ENCODE data around the gene PRKCE.

DNA sequence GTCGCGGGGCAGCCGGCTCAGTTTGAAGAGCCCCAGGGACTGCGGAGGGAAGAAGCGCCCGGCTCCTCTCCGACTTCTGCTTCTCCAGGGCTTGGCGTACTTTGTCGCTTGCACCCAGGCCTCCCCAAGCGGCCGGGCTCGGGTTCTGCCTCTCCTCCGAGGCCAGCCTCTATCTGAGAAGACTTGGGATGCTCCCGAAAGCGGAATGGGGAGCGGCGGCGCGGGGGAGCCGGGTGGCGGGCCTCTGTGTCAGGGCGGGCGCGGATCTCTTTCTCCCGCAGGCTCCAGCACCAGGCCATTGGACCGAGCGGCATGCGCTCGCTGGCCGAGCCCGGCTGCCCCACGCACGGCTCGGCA, 2.8 kb downstream of the SIX3 start:
- PRO-cap, result unidirectional peak, plus-strand start at position 127 of the sequence

DNA sequence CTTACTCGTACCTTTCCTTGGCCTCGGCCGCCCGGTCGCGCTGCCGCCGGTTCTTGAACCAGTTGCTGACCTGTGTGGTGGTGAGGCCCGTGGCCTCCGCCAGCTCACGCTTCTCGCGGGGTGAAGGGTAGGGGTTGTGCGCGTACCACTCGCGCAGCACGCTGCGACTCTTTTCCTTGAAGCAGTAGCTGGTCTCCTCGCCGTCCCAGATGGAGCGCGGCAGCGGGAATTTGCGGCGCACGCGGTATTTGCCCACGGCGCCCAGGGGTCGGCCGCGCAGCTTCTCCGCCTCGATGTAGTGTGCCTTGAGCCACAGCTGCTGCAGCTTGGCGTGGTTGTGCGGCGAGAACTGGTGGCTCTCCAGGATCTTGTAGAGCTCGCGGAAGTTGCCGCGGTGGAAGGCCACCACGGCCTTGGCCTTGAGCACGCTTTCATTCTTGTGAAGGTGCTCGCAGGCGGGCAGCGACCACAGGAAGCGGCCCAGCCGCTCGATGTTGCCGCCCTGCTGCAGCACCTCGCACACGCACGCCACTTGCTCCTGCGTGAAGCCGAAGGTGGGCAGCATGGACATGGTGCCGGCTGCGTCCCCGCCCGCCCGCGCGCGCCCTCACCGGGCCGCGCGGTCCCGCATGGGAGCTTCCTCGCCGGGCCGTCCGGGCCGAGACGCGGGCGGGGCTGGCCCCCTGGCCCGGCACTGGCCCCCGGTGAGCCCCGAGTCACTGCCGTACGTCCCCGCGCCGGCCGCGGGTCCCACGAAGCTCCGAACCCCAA, 527 bp downstream of the SIX2 start:
- PRO-cap, result no peak

DNA sequence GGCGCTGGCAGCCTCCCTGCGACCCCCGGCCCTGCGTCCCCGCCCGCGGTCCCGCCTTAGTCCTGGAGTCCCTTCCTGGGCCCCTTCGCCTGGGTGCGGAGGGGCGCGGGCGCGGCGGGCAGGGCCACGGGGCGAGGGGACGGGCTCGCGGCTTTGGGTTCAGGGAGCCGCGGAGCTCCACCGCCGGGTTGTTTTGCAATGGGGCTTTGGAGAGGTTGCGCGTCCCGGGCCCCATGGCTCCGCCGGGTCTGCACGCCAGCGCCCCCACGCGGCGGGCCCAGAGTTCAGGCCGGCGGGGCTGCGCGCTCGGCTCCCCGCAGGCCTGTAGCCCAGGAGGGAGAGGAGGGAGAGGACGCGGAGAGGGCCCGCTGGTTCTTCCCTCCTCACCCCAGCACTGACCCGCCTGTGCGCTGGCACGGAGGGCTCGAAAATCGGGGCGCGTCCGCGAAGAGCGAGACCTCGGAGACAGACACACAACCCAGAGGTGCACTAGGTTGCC, 4.8 kb upstream of the SIX2 start:
- PRO-cap, result no peak

DNA sequence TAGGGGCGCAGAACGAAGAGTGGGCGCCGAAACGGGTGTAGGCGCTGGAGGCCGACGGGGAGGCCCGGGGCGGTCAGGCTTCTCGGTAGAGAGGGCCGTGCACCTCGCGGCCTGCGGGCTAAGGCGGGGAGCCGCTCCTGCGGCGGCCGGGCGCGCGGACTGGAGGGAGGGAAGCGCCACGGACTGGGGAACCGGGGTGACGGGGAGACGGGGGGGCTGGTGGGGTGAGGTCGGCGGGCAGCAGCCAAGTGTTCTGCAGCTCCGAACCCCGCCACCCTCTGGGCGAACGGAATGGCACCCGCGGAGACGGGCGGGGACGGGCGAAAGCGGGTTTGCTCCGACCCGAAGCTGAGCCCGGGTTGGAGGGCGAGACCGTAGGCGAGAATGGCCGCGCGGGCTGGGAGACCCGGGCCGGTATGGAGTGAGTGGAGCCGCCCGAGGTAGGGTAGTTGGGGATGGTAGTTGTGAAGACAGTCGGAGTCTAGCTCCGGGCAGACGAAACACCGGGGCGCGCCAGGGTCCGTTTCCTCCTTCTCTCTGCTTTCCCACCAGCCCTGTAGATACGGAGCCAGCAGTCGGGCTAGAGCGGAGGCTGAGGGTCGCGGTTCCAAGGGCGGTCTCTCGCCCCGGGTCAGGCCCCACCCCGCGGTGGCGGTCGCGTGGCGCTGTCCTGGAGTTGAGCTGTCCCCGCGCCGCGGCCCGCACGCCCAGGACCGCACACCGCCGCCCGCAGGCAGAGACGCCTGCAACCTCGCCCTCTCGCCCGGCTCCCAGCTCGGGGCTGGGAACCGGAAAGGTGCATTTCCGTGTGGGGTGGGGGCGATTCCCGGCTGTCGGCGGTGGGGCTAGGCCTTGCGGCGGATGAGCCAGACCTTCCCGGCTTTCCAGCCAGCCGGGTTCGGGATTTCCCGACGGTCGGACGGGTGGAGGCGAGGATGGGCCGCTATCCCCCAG, 160.3 kb upstream of the SIX2 start:
- PRO-cap, result unidirectional peak, plus-strand start at position 823 of the sequence

GRCh38 chr2:45433189-45434000, 177.7 kb downstream of the SRBD1 start:
- PRO-cap, result no peak

DNA sequence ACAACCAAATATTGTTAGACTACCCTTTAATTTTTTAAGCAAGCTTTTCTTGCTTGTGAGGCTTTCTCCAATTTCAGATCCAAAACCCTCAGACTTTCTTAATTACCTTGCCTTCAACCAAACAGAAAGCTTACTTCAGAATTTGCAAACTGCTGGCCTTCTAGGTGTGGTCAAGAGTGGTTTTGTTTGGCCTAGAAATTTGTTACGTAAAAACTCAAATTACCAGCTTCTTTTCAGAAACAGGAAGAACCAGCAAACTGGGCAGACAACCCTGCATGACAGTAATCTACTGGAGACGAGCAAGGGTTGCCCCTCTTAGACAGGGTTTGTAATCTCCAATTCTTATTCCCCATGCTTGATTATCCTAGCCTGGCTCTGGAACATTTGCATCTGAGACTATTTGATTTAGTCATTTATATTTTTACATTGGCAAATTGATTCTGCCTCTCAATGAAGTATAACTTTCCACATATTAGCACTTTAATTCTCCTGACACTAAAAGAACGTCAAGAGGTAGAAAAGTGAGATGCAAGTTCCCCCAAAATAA, 27.0 kb downstream of the SRBD1 start:
- PRO-cap, result no peak

- PRO-cap, result bidirectional peak, plus-strand start at chr2:45651151, minus-strand start at chr2:45650999
Observed at GRCh38 chr2:45651067-45651408, 437 bp upstream of the PRKCE start.

DNA sequence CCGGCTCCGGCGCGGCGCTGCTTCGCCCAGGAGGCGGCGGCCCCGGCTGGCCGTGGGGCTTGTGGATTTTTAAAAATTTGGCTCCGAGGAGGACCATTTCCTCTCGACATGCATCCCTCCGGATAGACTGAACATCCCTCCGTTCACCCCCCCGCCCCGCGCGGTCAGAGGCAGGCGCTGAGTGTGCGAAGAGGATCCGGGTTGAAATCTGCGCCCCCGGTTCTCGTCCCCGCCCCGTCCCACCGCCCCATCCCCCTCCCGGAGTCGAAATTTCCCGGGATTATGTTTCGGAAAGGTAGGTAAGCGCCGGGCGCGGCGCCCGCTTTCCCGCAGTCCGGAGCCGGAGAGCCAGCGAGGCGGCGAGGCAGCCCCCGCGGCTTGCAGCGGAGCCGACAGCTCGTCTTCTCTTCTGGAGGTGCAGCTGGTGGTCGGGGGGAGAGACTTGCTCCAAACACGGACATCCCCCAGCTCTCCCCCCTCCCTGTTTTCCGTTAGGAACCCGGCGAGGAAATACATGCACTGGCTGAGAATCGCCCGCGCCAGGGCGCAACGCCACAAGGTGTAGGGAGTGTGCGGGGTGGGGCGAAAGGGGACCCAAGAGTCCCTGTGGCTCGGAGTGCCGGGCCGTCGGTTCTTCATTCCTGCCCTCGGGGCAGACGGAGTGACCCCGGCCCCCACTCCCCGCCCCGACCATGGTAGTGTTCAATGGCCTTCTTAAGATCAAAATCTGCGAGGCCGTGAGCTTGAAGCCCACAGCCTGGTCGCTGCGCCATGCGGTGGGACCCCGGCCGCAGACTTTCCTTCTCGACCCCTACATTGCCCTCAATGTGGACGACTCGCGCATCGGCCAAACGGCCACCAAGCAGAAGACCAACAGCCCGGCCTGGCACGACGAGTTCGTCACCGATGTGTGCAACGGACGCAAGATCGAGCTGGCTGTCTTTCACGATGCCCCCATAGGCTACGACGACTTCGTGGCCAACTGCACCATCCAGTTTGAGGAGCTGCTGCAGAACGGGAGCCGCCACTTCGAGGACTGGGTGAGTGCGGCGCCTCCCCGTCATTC, at the start of gene PRKCE:
Gene PRKCE (plus strand): TSS at position 267 of the 1,066 bp plus-strand sequence.
- PRO-cap, result bidirectional peak, plus-strand start at position 332 of the sequence, minus-strand start at position 166 of the sequence

- PRO-cap, result no peak
Observed at GRCh38 chr2:45786808-45787368, 135.4 kb downstream of the PRKCE start.

DNA sequence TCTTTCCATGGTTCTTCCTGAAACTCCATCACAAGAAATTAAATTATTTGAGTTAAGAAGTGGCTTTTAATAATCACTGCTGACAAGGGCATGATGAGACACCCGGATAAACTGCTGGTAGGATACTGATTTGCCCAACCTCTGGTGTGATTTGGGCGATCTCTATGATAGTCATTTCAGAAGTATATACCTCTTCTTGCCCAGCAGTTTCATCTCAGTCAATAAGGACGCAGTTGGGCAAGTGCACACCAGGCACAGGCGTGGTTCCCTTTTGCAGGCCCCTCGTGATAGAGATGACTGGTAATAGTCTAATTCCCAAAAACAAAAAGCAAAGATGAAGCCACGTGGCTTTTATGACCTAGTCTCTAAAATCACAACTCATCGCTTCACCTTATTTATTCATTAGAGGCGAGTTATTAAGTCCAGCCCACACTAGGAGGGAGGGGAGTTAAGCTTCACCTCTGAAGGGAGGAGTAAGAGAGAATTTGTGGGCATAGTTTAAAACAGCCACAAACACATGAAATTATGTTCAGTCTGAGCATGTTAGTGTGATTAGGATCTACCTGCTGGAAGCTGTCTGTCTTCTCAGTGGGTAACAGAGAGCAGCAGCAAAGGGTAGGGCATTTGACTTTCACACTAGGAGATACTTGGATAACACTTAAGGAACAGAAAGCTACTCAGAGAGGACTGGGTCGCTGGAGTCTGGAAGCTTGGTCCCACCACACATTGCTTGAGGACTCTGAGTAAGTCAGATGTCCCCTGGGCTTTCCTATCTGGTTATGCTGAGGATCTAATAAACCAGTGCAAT, 246.5 kb downstream of the PRKCE start:
- PRO-cap, result no peak

GRCh38 chr2:45993357-45993999, 303.7 kb upstream of the EPAS1 start:
- PRO-cap, result no peak

DNA sequence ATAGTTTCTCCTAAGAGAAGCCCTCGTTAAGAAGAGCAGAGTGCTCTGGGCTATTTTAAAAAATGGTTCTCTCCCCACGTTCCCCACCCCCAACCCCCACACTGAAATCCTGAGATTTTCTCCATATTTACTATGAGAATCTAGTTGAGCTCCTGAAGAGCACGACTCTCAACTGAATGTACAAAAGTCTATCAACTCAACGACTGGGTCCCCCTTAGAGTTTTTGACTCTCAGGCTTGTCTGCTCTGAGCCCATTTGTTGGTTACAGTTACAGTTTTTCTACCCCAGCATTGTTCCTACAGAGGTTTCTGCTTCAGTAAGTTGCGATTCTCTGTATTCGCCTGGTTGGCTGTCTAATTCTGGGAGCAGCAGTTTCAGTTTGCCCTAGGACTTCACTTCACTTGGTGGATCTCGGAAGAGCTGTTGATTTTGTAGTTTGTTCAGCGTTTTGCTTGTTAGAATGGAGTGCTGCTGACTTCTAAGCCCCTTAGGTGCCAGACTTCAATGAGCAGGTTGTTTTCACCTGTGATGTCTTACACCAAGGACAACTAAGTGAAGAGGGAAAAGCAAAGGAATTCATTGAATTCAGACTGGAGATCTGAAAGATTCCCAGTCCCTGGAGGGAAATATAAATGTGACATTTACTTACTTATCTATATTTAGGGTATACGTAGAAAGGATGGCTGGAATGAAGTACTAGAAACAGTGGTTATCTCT, 296.6 kb upstream of the EPAS1 start:
- PRO-cap, result no peak

- PRO-cap, result no peak
Observed at GRCh38 chr2:46049840-46050571, 247.2 kb upstream of the EPAS1 start.

DNA sequence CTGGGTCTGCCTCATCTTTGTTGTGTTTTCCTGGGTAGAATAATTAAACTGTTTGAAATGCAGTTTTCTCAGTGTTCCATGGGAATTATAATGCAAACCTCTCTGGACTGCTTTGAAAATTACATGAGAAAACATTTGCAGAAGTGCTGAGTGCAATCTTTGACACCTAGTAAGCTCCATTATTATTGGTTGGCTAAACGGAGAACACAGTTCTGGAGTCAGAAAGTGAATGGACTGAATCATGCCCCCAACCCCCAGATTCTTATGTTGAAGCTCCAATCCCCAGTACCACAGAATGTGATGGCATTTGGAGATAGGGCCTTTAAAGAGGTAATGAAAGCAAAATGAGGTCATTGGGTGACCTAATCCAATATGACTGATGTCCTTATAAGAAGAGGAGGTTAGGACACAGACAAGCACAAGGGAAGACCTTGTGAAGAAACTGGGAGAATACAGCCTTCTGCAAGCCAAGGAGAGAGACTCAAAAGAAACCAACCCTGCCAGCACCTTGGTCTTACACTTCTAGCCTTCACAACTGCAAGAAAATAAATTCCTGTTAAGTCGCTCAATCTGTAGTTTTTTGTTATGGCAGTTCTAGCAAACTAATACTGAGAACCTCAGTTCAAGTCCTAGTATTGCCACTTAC, 200.9 kb upstream of the EPAS1 start:
- PRO-cap, result no peak

GRCh38 chr2:46097583-46098288, 199.5 kb upstream of the EPAS1 start:
- PRO-cap, result no peak

- PRO-cap, result no peak
Observed at GRCh38 chr2:46309031-46309928, 12.1 kb downstream of the EPAS1 start.

- PRO-cap, result no peak
Observed at GRCh38 chr2:46376326-46377189, 79.4 kb downstream of the EPAS1 start.

DNA sequence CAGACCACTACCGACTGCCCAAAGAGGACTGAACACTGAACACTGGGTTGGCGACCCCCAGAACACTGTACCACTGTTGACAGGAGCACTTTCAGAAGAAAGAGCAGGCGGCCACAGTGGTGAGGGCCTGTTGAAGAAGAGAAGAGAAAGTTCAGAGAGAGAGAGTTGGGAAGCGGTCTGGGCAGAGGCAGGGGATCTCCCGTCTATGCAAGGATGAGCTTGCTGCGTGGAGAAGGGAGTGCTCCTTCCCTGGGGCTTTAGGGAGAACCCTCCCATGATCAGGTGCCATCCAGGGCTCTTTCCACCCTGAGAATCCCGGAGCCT, 85.6 kb downstream of the EPAS1 start:
- PRO-cap, result no peak

- PRO-cap, result no peak
Observed at GRCh38 chr2:46384788-46385589, 87.8 kb downstream of the EPAS1 start.

DNA sequence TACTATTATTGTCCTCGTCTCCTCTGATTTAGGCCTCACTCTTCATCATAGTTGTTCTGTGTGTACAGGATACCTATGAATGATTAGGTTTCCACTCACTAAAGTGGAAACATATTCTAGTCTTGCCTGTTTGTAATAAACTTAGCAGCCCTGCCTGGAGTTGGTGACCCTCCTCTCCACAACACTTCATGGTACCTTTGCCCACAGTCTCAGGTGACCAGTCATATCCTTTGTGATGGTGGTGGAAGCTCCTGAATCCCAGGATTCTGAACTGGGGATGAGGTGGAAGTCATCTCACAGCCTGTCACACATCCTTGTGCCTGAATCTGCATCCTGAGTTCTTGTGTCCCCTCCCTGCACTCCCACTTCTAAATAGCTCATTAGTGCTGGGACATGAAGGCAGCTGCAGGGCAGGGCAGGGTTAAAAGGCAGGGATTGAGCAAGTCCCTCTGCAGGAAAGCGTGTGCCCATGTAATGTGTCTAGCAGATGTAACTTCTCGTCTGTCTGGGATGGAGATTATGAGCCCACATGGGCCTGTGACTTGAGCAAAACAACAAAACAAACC, 22.4 kb upstream of the RHOQ start:
- PRO-cap, result no peak

All from fallopian tube (tissue), 1 donor.